Pericardium fibroblast (primary cell): Measurements from ENCODE around the genes TMEM263 and SVOP.

GRCh38 chr12:106838441-106838640 is 63.9 kb downstream of the RIC8B start:
- RAMPAGE, long total RNA = no peak

DNA sequence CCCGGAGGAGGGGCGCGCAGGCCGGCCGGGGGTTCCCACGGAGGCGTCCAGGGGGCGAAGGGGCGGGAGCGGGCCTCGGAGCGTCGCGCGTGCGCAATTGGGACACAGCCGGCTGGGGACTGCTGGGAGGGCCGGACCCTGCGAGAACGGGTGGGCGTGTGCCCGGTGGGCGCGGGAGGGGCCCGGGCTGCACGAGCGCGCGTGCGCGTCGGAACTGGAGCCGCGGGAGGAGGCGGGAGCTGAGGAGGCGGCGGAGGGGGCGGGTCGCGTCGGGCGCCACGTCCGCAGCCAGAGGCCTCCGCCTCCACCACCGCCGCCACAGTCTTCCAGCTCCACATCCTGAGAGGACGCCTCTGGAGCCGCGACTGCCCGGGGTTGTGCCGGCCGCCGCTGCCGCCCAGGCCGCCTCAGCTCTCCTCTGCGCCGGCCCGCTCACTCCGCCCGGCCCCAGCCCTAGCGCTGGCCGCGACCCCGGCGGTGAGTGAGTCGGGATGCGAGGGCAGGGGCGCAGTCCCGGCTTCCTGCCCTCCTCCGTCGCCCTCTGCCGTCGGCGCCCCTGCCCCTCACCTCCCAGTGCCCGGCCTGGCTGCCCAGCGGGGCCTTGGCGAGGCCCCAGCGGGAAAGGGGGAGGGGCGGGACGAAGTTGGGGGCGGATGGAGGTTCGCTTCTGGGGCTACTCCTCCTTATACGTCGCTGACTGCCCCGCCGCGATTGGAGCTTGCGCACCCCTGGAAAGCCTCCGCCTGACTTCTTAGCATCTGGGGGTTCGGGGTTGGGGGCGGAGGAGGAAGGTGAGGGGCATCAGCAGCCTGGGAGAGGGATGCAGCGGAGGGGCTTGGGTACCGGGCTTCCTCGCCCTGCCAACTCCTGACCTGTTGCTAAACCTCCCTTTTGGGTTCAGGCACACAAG is at the start of gene TMEM263:
TSS of gene TMEM263 (plus strand) at position 319 of the 910 bp plus-strand sequence.
- RAMPAGE, long total RNA = no peak

DNA sequence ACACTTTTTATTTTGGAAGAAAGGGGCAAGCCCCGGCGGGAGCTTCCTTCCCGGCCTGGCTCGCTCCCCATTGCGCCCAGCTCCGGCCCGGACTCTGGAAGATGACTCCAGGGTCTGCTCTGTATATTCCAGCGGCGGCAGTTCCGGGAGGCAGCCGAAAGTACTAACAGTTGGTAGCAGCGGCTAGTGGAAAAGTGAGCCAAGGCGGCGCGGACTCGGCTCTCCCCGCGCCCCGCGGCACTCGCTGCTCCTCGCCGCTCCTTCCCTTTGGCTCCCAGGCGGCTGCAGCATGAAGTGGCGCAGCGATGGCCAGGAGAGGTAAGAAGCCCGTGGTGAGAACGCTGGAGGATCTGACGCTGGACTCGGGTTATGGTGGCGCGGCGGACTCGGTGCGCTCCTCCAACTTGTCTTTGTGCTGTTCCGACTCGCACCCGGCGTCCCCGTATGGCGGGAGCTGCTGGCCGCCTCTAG is 437 bp downstream of the ABTB3 start:
- RAMPAGE, long total RNA = no peak

- RAMPAGE, long total RNA = no peak
Measured at GRCh38 chr12:107348938-107349337, 30.7 kb downstream of the ABTB3 start.

DNA sequence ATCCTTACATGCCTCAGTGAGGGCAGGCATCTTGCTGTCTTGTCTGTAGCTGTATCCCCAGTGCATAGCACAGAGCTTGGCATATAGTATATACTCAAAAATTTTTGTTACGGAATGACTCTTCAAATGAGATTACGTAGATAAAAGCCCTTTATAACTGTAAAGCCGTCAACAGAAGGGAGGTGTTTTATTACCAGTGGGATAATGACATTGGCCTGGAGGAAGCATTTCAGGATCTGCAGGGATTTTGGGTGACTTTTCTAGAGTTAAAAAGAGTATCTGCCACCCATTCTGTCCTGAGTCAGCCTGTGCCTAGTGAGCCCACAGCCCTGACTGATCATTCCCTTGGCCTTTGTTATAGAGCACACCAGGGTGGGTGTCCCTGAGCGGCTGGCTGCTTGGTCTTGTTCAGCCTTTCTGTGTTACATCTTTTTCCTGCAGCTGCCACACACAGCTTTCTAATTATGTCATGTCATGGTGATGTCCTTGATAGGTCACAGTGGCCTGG is 68.2 kb downstream of the ABTB3 start:
- RAMPAGE, long total RNA = no peak

- RAMPAGE, long total RNA = no peak
Measured at GRCh38 chr12:107523861-107524707, 161.5 kb upstream of the PWP1 start.

GRCh38 chr12:107708872-107709405 is 23.3 kb downstream of the PWP1 start:
- RAMPAGE, long total RNA = no peak

- RAMPAGE, long total RNA = no peak
Measured at GRCh38 chr12:107843257-107843654, 68.8 kb downstream of the ASCL4 start.

DNA sequence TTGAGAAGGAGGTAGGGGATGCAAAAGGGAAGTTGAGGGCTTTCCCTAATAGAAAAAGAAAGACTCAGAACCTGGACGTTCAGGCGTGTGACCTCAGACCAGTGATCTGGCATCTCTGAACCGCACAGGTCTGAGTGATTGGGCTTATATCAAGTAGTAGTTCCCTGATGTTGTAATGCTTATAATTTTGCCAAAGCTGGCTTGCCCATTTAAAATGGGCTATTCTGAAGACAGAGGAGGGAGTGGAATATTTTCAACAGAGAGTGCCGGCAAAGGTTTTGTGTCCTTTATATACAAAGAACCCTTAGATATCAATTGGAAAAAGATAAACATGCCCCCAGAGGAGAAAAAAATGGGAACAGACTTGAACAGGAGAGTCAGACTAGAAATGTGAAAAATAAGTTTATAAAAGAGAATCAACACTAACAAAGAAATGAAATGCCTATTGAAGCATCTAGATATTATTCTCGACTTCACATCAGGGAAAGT is 1.1 kb downstream of the CMKLR1 start:
- RAMPAGE, long total RNA = no peak

DNA sequence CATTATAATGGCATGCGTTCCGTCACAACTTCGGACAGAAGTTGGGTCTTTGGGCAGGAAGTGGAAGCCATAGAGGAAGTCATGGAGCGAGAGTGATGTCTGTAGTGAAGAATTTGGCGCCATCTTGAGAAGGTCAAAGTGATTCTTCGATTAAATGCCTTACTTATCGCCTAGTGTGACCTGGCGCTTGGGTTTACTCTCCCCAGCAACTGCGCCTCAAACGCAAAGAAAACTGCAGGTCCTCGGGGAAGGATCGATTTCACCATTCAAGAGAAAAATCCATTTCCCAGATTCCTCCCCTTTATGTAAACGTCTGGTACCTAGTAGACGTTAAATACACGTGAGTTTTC is 362 bp upstream of the SART3 start:
- RAMPAGE, long total RNA = no peak

DNA sequence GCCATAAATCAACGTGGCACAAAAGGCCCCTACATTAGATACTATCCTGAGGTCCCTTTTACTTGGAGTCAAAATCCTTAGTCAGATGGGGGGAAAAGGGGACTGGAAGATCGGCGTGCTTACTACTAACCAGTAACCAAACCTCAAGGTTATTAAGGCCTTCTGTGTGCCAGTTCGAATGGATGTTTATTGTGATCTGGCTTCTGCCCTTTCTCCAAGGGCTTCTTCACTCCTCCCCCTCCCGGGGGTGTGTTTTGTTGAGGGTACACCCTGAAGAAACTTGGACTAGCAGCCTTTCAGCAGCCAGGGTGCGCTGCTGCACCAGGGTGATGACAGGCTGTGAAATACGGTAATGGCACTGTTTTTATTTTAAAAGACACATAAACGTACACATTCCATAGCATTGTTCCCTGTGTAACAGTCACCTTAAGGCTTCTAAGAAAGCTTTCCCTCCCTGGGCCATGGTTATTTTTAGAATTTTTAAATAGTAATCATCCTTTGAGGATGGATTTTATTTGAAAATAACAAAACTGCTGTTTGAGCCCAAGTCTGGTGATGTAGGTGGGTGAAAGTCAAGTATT is 1.1 kb downstream of the ISCU start:
- RAMPAGE, long total RNA = no peak

- RAMPAGE, long total RNA = no peak
Measured at GRCh38 chr12:108628356-108629208, 5.1 kb downstream of the SELPLG start.

DNA sequence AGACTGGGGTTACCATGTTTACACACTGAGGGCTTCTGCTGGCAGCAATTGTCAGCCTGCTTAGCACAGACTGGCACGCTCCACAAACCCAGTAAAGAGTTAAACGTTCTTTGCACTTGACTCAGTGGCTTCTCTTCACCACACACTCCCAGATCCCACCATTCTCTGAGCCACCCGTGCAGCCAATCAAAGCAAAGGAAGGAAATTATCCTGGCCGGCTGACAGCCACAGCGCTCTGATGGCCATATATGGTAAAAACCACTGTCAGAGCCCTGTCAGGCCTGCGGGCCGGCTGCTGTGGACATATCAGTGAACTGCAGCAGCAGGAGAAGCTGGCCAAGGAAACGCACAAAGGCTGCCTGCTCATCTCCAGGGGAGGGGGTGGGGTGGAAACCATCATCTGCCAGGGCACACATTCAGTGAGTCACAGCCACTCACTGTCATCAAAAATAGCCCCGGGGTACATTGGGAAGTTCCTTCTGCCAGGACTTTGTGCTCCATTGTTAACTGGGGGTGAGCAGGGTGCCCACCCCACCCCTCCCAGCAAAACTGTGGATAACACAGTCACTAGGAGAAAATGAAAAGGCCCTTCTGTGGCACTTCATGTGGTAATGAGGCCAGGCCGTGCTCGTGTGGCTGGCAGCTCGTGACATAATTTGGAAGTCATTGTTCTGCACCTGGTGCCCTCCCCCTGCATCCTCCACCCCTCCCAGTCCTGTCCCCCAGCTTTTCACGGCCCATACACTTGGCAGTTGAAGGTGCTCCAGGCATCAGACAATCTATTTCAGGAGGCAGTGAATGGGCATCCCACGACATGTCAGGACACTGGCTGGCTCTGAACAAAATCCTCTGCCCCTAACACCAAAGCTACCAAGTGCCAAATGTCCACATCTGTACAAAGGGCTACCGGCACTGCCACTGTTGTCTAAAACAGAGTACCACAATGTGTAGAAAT is 39.6 kb downstream of the CORO1C start:
- RAMPAGE, long total RNA = no peak

- RAMPAGE, long total RNA = no peak
Measured at GRCh38 chr12:108800378-108800968, 56.9 kb downstream of the SSH1 start.

DNA sequence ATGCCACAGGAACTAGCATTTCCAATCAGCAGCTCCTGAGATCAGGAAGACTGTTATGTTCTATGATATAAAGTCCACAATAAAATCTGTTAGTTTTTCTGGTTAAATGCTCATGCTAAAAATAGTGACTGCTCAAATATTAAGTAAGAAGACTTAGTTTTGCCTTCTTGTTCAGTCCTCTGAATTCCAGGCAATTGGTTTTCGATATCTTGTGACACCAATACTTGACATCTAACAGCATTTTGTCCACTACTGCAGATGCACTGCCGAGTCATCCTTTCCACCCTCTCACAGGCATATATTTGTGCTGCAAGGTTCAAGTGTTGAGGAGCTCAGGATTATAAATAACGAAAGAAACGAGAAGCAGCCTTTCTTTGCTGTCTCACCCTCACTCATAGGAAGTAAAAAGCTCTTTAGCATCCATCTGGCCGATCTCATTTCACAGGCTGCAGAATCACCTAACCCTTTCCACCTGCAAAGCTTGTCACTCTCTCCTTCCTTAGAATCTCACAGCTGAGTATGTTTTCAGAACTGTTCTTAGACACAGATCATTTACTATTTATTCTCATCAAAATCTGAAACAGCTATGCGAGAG is 31.9 kb downstream of the SSH1 start:
- RAMPAGE, long total RNA = no peak

- RAMPAGE, long total RNA = no peak
Measured at GRCh38 chr12:108831393-108832006, 25.9 kb downstream of the SSH1 start.

- RAMPAGE, long total RNA = no peak
Measured at GRCh38 chr12:108838837-108839643, 18.3 kb downstream of the SSH1 start.

GRCh38 chr12:108845913-108846888 is 11.2 kb downstream of the SSH1 start:
- RAMPAGE, long total RNA = no peak

GRCh38 chr12:109020574-109021439 is at the start of gene SVOP:
SVOP (minus strand) TSS chr12:109021068.
- RAMPAGE, long total RNA = no peak

GRCh38 chr12:109069443-109070675 is 17.5 kb downstream of the USP30 start:
- RAMPAGE, long total RNA = no peak